ENCODE results near the gene DUXB.

- RRBS, result no CpG with 5 or more reads among the region's 3 CpGs
These were observed 13.3 kb upstream of the TMEM170A start for GRCh38 chr16:75477654-75478352.

DNA sequence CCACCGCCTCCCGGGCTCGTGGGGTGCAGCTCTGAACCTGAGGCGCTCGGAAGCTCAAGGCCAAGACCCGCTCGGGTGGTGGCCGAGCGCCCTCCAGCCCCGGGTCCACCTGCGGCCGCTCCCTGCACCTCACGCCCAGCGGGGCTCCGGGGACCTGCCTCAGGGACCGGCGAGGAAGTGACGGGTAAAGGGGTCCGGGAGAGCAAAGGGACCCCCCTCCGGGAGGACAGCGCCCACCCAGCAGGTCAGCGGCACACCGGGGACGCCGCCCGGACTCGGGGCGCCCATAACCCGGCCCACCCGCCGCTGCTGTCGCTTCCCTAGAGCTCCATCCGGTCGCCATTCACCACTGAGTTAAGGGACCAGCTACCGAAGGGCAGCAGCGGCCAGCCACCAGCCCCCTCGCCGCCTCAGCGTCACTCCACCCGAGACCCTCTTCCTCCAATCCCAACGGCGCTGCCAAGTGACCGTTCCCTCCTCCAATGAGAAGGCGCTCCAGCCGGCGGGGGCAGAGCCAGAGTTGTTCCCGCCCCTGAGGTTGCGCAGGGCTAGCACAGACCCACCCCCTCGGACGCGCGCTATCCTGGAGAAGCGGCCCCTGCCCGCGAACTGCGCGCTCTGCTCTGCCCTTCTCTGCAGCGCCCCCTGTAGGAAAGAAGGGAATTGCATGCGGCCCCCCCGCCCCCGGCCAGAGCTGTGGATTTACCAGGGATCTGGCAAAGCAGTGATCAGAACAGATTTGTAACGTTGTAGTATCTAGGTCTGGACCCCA lies 18.8 kb downstream of the CHST5 start:
- RRBS, result under 1% methylated on average over 9 of the region's 62 CpGs

DNA sequence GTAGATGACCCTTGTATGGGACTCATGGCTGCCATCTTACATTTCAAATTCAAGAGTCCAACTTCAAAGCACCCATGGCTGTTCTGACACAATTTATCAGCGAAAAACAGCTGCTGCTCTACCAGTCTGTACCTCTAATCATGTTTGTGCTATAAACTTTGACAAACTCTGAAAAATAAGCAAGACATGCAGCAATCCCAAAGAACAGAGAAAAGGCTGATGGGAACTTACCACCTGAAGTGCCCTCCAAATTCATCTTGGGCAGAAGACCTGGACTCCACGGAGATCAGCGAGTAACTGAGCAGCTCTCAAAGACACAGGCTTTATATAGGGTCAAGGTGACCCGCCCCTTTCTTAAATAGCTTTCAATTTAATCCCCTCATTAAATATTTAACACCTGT lies at the start of gene DUXB:
DUXB (minus strand) TSS at position 299 of the 401 bp plus-strand sequence.
- RRBS, result no CpG with 5 or more reads among the region's 4 CpGs

DNA sequence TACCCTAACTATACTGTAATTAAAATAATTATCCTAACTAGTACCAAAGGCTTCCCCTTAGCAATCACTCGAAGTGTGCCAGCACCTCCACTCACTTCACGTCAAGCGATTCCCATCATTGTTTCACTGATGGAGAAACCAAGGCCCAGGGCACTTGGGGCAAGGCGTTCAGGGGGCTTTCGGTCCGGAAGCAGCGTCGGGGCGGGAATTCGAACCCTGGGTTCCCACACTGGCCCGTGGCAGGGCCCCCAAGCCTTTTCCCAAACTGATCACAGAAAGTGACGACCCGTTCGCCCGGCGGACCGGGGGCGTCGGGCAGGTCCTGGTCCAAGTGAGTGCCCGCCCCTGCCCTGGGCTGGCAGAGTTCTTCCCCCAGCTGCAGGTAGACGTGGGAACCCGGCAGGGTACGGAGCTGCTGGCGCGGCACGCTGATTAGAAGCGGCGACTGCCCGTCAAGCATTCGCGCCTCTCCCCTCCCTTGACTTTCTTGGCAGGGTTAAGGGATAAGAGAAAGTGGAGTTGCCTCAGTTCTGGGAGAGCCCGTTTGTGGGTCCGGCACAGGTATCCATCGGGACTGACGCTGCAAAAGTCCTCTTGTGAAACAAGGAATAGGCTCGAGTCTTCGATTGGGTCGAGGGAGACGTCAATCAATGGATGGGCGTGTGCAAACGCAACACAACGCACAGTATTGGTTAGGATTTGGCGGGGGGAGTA lies 726 bp upstream of the MON1B start:
- RRBS, result under 1% methylated on average over 14 of the region's 43 CpGs

GRCh38 chr16:77433960-77434949 lies 579 bp downstream of the ADAMTS18 start:
- RRBS, result 1% methylated on average over 15 of the region's 78 CpGs

DNA sequence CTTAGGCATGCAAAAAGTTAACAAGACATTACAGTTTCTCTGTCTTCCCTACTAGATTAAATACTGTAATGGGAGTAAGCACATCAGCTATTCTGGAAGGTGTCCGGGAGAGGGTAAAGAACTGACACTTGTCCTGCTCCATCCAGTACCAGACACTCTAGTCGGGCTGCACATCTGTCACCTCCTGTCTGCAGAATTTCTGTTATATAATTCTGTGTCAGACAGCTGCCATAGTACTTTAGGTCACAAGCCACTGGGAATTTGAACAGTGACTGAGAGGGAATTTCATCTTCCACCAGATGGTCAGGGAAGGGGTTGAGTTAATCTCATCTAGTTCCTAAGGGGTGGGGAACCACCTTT lies 58.6 kb upstream of the NUDT7 start:
- RRBS, result no CpG with 5 or more reads among the region's 2 CpGs

DNA sequence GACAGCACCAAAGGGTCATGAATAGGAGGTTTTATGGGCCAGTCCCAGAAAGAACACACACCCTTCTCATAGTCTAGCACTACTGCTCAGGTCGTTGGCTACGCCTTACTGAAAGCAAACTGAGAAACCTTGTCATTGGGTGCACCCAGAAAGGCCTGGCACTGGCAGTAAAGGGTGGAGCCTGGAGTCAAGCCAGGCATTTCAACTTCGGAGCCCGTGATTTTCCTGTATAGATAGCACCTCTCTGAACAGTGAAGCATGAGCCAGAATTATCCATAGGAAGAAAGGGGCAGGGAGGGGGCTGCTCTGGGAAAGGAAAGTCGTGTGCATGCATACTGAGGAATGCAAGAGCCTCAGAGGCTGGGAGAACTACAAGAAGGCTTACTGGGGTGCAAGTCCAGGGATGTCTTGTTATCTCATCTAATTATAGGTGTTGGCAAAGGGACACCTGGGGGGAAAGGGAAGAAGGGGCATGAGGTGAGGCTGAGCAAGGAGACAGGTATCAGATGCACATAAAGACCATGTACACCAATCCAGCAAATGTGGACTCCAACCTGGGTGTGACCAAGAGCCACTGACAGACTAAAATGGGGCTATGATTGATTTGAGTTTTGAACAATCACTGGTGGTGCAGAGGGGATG lies 75.1 kb downstream of the VAT1L start:
- RRBS, result no CpG with 5 or more reads among the region's 5 CpGs

GRCh38 chr16:78600828-78601512 lies 501.5 kb downstream of the WWOX start:
- RRBS, result no CpG with 5 or more reads among the region's 6 CpGs

GRCh38 chr16:78695575-78696046 lies 596.2 kb downstream of the WWOX start:
- RRBS, result no CpG with 5 or more reads among the region's 6 CpGs

- RRBS, result no CpG with 5 or more reads among the region's 6 CpGs
These were observed 728.5 kb downstream of the WWOX start for GRCh38 chr16:78827916-78828456.

- RRBS, result no CpG with 5 or more reads among the region's 18 CpGs
These were observed 162.2 kb downstream of the MAF start for GRCh38 chr16:79438330-79438836.

DNA sequence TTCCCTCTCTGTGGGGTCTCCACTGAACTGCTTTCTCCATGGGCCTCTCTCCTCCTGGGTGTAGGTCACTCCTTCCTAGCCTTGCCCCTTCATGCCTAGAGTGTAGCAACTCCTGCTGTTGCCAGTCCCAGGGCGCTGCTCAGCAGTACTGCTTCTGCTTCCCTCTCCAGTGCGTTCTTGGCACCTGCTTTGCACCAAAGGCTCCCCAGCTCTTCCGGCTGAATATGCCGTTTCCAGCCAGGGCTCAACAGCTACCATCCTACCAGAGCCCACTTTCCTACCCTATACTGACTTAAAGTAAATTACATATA lies 92.2 kb downstream of the MAF start:
- RRBS, result no CpG with 5 or more reads among the region's 4 CpGs

GRCh38 chr16:79595194-79595633 lies 5.3 kb downstream of the MAF start:
- RRBS, result no CpG with 5 or more reads among the region's 5 CpGs

DNA sequence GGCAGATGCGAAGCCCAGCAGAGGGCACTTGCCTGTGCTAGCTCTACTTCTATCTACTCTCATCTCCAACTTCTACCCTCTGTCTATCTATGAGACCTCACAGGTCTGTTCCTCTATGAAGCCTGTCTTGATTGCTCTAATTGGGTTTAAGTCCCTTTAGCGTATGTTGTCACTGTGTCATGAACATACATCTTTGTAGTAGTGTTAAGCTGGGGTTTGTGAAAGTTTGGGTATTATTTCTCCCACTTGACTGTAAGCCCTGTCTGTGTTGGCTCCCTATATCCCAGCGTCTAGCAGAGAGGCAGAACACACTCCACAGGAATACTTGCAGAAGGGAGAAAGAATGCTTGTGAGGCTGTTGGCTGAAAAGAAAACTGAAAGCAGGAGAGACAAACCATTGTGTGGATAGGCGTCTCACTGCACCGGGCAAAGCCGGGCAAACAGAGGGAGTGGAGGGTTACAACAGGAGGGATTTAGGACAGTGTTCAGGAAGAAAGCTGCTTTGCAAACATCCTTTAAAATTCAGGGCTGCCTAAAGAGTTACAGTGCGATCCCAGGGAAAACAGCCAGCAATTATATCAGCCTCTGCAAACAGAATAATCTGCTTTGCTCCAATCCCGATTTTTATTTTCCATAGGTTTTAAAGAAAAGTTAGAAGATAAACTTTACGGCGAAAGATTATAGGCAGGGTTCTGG lies 167.4 kb upstream of the MAF start:
- RRBS, result no CpG with 5 or more reads among the region's 10 CpGs

DNA sequence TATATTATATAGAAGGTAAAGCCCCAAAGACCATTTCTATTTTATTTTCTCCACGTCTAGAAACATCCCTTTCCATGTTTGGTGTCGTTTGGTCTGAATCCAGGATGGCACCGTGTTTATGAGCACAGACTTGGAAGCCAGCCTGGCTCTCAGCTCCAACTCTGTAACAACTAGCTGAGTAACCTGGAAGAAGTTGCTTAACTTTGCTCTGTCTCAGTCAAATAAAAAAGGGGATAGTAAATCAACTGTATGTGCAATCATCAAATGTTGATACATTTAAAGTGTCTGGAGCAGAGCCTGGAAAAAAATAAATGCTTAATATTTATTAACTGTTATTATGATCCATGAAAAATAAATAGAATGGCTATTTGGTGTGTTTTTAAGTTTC lies 249.8 kb upstream of the MAF start:
- RRBS, result no CpG with 5 or more reads among the region's 3 CpGs

DNA sequence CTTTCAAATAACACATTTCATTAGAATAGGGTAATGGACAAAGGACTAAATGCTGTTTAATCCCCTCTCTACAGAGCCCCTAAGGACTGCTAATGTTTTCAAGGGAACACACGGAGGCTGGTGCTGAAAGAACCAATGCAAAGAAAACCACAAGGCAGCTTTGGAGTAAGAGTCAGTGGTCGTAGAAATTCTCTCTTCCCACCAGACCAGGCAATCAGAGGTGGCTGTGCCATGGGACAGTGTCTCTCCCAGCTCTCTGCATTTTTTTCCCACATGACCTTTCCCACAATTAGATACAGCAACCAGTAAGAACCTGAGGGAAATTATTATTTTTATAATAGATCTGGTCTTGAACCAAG lies 445.8 kb upstream of the MAF start:
- RRBS, result no CpG with 5 or more reads among the region's 2 CpGs

- RRBS, result no CpG with 5 or more reads among the region's 6 CpGs
These were observed 463.8 kb upstream of the DYNLRB2 start for GRCh38 chr16:80076986-80077326.

- RRBS, result no CpG with 5 or more reads among the region's 4 CpGs
These were observed 11.4 kb downstream of the DYNLRB2 start for GRCh38 chr16:80552282-80552592.

DNA sequence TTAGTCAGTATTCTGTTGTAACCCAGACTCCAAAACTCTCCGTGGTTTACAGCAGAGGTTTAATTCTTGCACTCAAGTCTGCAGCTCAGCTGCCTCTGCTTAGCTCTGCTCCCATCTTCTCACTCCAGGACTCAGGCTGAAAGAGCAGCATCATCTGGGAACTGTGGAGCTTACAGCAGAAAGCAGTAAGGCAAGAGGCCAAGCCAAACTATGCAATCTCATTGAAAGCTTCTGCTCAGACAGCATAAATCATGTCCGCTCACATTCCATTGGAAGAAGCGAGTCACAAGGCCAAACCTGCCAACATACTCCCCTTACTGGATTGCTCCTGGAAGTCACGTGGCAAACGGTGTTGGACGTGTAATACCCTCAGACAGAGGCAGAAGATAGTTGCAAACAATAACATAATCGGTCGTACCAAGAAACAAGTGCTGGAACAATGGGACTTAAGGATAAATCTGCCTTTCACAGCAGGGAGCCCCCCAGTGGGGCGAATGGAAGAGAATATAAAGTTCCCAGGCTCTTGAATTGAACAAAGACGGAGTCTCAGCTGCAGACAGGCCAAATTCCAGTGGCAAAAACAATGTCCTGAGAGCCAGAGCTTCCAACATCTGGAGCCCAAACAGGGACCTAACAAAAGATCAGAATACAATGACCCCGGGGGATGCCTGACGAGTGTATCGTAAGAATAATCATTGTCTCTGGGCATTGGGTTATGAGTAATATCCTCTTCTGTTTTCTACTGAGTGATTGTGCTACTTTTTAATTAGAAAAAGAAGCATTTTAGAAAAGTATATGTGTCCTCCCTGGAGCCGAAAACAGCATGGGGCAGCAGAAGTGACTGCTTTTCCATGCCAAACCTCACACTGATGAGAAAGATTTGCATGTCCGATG lies 68.5 kb downstream of the CMC2 start:
- RRBS, result no CpG with 5 or more reads among the region's 15 CpGs

GRCh38 chr16:81189006-81189742 lies 49.3 kb upstream of the BCO1 start:
- RRBS, result no CpG with 5 or more reads among the region's 15 CpGs

Data from retinal pigment epithelial cell (primary cell).